ENCODE results near the gene ITGA2.

GRCh38 chr5:43613274-43613708 lies 10.3 kb downstream of the NNT start:
- PRO-cap, result no peak

GRCh38 chr5:44384811-44385494 lies 4.3 kb downstream of the FGF10 start:
- PRO-cap, result no peak

GRCh38 chr5:44387940-44389096 lies 902 bp downstream of the FGF10 start:
- PRO-cap, result no peak

- PRO-cap, result no peak
These were observed 44.7 kb downstream of the PARP8 start for GRCh38 chr5:50710998-50711601.

GRCh38 chr5:51465178-51465642 lies 82.0 kb downstream of the ISL1 start:
- PRO-cap, result no peak

DNA sequence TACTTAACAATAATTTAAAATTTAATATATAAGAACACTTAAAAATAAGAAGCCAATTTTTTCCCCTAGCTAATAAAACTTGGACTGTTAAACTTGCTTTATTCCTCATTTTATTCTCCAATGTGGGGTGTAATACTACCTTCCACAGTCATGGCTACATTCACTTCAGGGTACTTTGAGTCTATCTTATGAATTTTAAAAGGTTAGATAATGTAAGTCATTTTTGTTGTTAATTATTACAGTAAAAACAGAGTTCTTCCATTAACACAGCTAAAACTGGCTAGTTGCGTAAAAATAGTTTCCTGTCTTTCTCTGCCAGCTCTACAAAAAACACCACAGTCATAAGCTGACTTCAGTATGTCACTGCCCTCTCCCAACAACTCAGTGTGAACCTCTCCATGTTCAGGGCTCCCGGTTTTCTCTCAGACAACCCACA lies 84.9 kb upstream of the ITGA1 start:
- PRO-cap, result no peak

DNA sequence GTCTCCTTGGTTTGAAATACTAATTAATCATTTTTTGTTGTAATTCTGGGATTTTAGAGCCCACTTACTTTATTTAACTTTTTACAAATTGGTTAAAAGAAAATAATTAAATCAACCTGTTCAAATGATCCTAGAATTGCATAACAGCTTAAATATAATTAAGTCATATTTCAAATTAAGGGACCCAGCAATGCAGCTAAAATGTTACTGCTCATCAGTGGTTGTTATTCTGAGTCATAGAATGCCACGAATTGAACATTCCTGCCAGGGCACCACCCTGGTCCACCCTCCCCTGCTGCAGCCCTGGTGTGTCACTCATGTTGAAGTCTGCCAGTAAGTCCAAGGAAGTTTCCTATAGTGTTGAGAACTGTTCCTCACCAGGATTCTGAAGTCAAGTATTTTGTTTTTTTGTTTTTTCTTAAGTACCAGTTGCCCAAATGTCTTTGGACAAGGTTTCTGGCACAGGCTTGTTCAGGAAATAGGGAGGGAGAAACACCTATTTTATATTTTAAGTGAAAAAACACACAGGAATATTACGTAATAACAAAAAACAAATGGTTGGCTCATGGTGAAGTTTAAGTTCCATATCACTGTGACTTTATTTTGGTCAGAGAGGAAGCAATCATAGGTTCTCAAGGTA lies 4.4 kb upstream of the ITGA1 start:
- PRO-cap, result no peak

GRCh38 chr5:52809884-52810812 lies 22.4 kb downstream of the ITGA1 start:
- PRO-cap, result no peak

- PRO-cap, result no peak
These were observed 88.8 kb downstream of the ITGA1 start for GRCh38 chr5:52876392-52876948.

DNA sequence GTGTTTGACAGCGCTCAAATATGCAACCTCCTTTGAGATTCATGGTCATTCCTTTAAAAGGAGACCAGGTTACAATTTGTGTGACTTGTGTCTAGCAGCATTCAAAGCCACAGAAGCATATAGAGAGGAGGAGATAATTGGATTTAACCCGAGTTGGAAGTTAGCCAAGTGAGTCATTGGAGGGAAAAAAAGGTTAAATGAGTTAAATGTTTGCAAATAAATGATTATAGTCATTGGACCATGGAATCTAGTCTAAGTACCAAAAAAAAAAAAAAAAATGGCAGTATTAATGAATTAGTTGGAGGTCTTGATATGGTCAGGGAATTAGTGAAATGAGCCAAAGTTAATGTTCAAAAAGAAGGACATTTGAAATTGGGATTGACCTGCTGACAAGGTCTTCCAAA lies 91.0 kb downstream of the ITGA1 start:
- PRO-cap, result no peak

DNA sequence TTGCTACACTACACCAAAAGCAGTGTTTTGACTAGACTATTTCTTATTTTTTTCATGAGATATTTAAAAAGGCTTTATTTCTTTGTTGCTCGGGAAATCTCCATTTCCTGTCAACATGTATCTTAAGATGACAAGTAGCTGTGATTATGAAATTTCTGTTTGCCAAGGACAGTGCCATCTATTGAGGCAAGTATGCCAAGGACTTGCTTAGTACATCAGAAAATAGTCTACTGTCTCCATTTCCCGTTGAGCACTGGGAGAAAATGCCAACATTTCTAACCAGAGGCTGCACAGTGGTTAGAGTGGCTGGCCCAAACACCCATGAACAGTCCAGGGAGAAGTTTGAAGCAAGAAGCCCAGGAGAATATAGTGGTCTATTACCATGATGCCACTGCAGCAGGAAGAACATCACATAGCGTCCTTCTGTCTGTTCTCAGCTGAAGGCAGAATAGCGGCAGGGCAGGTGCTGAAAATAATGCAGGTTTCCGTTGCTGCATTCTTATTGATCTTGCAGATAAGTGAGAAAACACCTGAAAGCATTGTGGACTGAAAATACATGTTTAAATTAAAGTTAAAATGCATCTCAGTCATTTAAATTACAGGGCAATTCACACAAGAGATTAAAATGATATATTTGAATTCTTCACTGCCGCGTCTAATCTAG lies 93.2 kb upstream of the ITGA2 start:
- PRO-cap, result no peak

DNA sequence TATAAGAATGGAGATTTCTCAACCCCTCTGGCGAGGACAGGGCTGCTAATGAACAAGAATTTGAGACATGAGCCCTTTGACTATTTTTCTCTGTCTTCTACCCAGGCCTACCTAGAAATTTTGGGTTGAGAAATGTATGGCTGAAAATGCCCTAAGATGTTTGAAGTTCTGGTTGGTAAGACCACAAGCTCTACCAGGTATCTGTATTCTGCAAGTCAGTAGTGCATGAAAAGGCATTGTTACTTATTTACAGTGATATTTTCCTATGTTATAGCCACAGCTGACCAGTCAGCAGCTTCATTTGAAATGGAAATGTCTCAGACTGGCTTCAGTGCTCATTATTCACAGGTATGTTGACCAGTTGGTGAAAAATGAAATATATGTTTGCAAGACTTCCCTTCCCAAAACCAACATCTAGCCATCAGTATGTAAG lies 92.0 kb upstream of the ITGA2 start:
- PRO-cap, result no peak

GRCh38 chr5:52907682-52908125 lies 81.4 kb upstream of the ITGA2 start:
- PRO-cap, result no peak

GRCh38 chr5:52988662-52989700 lies at the start of gene ITGA2:
Gene ITGA2, plus strand, starts transcription at chr5:52989352.
- PRO-cap, result bidirectional peak, plus-strand start at chr5:52989340, minus-strand start at chr5:52989229

- PRO-cap, result bidirectional peak, plus-strand start at chr5:53482132, minus-strand start at chr5:53481968
These were observed 1.4 kb downstream of the FST start for GRCh38 chr5:53481811-53482242.

- PRO-cap, result no peak
These were observed 292.8 kb downstream of the ARL15 start for GRCh38 chr5:54017447-54018030.

DNA sequence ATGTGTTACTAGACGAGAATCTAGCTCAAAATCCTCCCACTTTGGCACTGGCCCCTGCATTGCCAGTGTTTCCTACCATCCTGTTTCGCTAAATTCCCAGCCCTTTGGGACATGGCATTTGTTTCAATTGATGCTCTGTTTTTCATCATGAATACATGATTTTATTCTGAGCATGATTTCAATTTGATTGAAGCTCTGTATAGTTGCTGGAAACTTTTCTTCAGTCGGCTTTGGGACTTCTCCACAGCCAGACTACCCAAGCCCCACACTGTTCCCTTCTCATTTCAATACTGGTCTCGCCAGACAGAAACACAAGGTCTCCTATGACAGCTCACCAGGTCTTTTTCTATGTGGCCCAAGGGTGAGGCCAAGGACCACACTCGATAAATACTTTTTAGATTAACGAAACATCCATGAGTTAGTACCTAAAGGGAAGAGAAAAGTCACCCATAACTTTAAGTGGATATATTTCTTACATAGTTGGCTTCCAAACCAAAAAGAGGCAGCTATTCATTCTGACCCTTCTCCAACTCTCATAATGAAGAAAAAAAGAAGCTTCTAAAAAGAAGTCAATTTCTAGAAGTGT lies 132.2 kb downstream of the ARL15 start:
- PRO-cap, result no peak

DNA sequence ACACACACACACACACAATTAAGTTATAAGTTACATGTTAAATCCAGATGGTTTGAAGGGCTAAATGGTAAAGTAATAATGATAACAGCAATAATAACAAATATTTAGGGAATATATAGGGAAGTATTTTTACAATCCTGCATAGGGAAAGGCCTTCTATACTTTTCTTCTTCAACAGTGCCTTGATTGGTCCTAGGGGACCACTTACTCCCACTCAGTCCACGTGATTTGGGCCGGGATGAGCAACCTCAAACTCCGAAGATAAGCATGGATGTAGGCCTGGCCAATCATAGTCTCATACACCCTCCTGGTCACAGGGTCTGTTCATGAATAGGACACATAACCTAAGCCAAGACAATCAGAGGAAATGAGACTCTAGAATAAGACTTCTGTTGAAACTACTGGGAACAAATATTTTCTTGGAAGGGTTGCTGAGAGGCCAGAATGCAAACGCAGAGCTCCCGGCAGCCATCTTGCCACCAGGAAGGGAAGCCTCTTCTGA lies 68.2 kb downstream of the ARL15 start:
- PRO-cap, result no peak

DNA sequence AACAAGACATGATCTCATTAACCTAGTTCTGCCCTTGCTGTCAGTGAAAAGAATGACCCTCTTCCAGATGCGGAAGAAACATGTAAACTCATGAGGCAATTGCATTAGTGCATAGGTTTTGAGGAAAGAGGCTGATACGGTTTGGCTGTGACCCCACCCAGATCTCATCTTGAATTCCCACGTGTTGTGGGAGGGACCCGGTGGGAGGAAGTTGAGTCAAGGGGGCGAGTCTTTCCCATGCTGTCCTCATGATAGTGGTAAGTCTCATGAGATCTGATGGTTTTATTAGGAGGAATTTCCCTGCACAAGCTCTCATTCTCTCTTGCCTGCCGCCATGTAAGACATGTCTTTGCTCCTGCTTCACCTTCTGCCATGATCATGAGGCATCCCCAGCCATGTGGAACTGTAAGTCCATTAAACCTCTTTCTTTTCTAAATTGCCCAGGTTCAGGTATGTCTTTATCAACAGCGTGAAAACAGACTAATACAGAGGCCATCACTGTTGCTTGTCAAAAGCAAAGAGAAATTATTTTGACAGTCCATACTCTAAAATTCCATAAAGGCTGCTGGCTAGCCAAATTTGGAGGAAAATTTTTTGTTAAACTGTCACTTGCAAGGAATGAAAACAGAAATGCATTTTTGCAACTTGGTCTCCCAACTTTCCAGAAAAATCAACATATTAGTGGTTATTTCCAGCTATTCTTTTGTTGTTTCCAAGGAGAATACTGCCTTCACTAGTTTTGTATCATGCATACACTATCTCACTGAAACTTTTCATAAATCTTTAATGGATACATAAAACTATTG lies 3.2 kb upstream of the ARL15 start:
- PRO-cap, result no peak

GRCh38 chr5:54524563-54525311 lies 7.2 kb downstream of the SNX18 start:
- PRO-cap, result no peak